ENCODE measurements around the gene CACNA1B.

DNA sequence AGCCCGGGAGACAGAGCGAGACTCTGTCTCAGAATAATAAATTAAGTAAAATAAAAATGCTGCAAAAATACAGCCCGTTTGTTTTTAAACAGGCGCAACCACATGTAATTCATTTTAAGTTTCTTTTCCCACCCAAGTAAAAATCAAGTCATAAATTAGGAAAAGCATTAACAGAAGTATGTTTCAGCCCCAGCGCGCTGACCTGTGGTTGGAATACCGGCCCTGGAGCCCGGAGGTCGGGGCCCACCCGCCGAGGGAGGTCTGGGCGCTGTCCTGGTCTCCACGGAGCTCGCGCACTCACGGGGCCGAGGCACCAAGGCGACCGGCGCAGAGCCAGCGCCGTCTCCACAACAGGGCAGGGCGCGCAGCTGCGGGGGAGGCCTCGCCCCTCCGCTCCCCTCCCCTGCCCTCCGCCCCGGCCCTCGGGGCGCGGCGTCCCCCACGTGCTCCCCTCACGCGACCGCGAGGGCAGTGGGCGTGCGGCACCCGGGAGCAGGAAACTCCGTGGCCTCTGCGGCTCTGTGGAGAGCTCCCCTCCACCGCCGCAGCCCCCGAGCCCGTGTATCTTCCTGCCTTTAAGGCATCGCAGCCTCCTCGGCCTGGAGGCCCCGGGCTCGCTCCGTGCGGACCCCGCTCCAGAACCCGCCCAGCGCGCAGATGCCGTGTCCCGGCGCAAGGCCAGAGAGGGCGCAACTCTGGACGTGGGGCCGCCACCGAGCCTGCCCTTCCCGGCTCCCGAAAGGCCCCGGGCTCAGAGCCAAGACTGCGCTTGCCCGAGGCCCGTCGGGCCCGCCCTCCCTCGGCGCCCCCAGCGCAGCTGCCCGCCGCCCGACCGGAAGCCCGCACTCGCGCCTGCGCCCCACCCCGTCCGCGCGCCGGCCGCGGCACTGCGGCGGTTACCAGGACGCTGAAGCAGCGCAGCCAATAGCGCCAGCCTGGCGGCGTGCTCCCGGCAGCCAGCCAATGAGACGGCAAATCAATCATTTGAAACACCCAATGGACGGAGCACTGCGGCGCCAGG lies 715 bp upstream of the TUBB4B start:
- RRBS, result under 1% methylated on average over 63 of the region's 102 CpGs

DNA sequence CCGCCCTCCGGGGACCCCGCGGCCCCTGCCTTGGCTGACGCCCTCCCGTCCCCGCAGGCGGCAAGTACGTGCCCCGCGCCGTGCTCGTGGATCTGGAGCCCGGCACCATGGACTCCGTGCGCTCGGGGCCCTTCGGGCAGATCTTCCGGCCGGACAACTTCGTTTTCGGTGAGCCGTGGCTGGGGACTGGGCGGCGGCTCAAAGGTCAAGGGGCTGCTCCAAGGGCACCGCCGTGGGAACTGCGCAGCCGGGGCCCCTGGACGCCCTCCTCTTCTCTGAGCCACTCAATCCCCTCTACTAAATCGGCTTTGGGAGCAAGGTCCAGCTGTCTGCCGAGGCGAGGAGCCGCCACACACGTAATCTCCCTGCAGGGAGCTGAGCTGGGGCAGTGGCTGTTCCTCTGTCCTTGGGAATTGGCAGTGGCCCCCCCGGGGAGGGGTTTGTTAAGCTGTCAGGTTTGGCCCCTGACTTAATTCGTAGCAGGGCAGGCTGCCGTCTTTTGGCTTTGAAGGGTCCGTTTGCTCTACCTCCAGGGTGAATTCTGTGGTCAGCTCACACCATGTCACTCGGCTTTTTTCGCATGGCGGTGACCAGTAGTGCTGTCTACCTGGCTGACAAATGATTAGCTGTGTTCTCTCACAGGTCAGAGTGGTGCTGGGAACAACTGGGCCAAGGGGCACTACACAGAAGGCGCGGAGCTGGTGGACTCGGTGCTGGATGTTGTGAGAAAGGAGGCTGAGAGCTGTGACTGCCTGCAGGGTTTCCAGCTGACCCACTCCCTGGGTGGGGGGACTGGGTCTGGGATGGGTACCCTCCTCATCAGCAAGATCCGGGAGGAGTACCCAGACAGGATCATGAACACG lies 998 bp downstream of the TUBB4B start:
- RRBS, result under 1% methylated on average over 15 of the region's 47 CpGs

GRCh38 chr9:137243373-137243876 lies 2.3 kb downstream of the TUBB4B start:
- RRBS, result no CpG with 5 or more reads among the region's 17 CpGs

GRCh38 chr9:137280713-137281187 lies 3.2 kb downstream of the TOR4A start:
- RRBS, result 8% methylated on average over 19 of the region's 51 CpGs

DNA sequence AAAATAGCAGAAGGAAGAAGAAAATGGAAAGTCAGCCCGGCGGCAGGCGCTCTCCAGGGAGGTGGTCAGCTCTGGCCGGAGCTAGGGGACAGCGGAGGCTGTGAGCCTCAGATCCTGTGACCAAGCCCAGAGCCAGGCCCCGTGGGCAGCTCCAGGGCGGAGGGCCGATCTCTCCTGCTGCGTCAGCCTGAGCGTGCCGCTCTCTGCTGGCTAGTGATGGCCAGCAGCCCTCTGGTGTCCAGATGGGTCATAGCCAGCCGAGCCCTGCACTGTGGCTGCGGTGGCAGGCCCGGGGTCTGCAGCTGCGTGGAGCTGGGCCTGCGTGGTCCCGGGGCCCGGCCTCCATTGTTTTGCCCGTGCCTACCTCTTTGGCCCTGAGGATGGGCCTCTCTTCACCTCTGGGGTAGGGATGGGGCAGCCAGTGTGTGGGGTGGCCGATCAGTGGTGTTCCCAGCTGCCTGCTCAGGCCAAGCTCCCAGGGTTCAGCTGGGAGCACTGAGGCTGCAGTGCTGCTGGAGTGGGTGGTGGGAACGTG lies 17.0 kb upstream of the NRARP start:
- RRBS, result 63% methylated on average over 5 of the region's 21 CpGs

DNA sequence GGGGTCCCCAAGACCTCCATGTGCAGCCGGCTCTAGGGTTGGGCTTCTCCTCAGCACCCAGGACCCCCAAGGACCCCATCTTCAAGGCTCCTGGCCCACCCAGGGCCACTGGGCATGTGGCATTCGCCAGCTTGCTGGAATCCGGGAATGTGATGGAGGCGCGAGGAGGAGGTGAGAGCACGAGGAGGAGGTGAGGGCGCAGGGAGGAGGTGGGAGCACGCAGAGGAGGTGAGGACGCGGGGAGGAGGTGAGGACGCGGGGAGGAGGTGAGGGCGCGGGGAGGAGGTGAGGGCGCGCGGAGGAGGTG lies 41.2 kb downstream of the EXD3 start:
- RRBS, result no CpG with 5 or more reads among the region's 17 CpGs

GRCh38 chr9:137417152-137418031 lies 5.6 kb downstream of the EXD3 start:
- RRBS, result 59% methylated on average over 17 of the region's 99 CpGs

GRCh38 chr9:137452211-137452968 lies 6.7 kb downstream of the NSMF start:
- RRBS, result 94% methylated on average over 5 of the region's 18 CpGs

- RRBS, result no CpG with 5 or more reads among the region's 30 CpGs
These were observed 43.3 kb upstream of the NSMF start for GRCh38 chr9:137502363-137502905.

GRCh38 chr9:137533593-137534219 lies 16.5 kb downstream of the PNPLA7 start:
- RRBS, result no CpG with 5 or more reads among the region's 6 CpGs

GRCh38 chr9:137672782-137673828 lies 54.3 kb downstream of the EHMT1 start:
- RRBS, result no CpG with 5 or more reads among the region's 14 CpGs

DNA sequence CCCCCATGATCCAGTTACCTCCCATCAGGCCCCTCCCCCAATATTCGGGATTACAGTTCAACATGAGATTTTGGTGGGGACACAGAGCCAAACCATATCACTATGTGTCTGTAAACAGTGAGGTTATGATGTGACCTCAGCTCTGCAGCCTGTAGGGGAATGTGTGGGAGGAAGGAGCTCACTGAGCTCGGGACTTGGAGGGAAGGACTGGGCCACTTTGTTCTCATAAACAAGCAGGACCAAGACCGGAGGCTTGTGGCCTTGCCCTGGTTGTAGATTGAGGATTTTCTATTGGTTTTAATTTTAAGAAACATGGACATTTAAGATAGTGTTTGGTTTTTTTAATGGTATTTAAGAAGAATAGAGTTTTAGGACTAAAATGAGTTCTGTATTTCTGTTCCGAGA lies 85.3 kb downstream of the EHMT1 start:
- RRBS, result no CpG with 5 or more reads among the region's 4 CpGs

GRCh38 chr9:137757647-137758163 lies 119.9 kb upstream of the CACNA1B start:
- RRBS, result no CpG with 5 or more reads among the region's 11 CpGs

DNA sequence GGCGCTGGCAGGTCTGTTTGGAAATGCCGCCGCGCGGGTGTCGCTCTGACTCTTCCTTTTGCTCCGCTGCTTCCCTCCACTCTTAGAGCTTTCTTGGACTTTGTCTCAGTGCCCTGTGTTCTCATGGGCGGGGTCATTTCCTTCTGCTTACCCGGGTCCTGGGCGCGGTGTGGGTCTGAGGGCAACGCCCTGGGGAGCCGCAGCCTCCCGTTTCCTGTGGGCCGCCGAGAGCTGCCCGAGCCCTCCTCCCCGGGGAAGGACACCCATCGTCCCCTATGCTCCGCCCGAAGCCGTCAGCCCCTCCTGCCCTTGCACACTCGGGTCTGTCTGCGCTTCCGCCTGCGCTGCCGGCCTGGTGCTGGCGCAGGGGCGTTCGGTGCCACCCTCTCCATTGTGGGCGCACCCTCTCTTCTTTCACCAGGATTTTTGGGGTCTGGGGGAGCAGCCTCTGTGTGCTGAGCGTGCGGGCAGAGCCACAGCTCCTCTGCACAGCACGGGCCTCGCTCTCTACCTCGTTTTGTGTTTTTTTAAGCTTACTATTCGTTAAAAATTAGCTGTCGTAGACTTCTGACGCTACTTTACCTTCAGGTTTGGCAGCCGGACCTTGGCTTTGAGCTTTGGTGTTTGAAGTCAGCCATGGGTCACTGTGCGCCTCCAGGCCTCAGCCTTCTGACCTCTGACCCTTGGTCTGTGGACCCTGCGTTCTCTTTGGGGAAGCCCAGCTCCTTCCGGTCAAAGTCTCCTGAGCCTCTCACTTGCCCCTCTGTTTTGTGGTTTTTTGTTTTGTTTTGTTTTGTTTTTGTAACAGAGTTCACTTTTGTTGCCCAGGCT lies 88.4 kb upstream of the CACNA1B start:
- RRBS, result no CpG with 5 or more reads among the region's 43 CpGs

- RRBS, result 3% methylated on average over 32 of the region's 60 CpGs
These were observed at the start of gene CACNA1B for GRCh38 chr9:137877523-137877895. Gene CACNA1B, plus strand, starts transcription at chr9:137877782.

Measured in skeletal muscle cell (primary cell).